ENCODE measurements around a stretch of chr15.

DNA sequence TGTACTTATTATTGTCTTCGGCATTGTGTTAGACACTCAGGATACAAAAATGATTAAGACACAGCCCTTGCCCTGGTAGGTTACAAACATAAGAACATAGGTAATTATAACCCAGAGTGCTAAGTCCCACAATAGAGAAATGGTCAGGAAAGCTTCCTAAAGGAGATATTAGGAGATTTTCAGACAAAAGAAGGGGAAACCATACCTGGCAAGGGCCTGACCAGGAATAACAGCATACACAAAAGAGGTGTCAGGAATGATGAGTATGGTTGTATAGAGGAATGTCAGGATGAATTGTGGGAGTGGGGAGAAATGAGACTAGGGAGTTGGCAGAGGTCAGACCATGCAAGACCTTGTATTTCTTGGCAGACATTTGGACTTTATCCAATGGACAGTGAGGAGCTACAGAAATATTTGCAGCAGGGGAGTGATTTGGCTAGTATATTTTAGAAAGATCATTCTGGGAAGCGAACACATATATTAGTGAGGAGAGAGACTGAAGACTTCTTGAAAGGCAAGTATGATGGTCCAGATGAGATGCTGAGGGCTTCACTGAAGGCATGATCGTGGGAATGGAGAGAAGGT lies 25.5 kb upstream of the ALPK3 start:
- RRBS: no CpG with 5 or more reads among the region's 3 CpGs

- RRBS: no CpG with 5 or more reads among the region's 5 CpGs
Observed at GRCh38 chr15:84800196-84800805, 16.9 kb upstream of the ALPK3 start.

DNA sequence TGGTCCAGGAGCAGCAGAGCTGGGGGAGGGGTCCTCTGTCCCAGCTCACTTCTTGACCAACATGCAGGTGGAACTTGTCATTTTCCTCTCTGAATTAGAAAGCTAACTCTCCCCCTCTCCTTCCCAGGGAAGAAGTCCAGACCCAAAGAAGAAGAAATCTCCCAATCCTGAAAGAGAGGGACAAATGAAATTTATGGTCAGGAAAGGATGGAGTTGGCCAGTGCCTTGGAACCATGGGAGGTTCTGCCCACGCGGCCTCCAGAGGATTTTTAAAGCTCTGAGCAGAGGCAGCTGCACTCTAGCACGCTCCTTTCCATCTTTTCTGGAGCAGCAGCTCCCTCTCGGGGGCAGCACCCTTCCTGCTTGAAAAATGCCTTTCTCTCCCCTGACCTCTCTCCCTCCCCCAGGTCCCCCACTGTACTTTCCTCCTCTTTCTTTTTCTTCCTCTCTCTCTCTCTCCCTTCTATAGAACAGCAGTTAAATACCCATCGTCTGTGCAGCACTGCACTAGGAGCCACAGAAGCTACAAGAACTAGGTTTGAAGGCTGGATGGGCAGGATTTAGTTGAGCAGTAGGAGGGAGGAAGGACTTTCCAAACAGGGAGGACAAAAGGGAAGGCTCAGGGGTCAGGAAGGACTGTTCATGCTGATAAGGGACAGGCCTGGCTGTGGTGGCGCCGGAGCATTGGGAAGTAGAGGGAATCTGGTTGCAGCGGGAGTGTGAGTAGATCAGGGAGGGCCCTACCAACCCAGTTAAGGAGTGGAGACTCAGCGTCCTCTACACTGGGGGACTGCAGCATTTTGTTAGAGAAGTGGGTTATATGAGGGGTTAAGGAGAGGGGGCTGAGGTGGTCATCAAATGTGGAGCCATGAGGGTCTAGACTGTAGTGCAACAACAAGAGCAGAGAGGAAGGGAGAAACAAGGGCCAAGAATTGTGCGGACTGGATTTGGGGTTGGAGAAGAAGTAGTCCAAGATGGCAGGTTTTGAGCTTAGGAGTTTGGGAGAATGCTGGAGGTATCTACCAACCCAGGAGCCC lies 4.5 kb downstream of the ALPK3 start:
- RRBS: no CpG with 5 or more reads among the region's 10 CpGs

DNA sequence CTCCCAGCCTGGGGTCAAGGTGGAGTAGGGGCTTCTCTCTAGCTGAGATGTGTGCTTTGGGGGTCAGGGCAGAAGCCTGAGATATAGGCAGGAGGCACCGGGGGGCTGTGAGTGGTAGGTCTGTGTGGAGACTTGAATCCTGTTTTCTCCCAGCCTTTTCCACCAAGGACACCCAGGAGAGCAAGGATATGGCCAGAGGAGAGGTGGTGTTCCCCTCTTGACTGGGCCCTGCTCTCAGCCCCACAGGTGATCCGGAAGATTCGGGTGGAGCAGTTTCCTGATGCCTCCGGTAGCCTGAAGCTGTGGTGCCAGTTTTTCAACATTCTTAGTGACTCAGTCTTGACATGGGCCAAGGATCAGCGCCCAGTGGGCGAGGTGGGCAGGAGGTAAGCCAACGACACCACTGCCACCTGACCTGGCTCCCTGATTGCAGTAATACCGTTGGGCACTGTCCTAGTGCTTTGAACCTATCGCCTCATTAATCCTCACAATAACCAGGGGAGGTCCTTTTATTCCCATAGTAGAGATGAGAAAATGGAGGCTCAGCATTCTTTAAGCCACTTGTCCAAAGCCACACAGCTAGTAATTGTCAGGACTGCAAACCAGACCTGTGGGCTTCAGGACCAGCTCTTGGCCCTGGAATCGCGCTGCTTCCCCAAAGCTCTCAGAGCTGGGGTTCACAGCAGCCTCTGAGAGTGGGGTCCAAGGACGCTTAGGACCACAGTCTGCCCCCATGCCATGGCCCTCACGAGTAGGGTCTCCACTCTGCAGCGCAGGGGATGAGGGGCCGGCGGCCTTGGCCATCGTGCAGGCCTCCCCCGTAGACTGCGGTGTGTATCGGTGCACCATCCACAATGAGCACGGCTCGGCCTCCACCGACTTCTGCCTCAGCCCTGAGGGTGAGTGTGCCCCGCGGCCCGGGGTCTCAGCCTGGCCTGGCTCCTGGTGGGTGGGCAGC lies 25.2 kb upstream of the SLC28A1 start:
- RRBS: no CpG with 5 or more reads among the region's 26 CpGs

- RRBS: no CpG with 5 or more reads among the region's 16 CpGs
Observed at GRCh38 chr15:84979674-84980128, 2.0 kb upstream of the PDE8A start.

DNA sequence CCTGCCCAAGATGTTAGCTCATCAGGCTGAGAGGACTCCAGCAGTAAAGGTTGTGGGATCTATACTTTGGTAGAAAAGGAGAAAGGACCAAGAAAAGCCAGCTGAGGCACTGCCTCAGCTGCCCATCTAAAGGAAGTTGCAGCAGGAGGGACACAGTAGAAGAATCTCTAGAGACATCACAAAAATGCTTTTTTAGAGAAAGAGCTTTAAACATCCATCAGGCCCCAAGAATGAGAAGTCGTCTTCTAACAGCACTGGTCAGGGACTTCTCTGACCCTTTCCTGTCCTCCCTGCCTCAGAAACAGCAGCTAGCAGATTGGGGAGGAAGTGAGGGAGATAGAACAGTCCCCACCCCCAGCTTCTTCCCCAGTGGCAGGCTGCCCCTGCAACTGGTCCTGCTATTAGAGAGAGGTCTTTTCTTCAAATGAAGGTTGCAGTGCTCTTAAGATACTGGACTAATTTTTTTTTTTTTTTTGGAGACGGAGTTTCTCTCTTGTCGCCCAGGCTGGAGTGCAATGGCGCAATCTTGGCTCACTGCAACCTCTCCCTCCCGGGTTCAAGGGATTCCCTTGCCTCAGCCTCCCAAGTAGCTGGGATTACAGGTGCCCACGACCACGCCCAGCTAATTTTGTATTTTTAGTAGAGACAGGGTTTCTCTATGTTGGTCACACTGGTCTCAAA lies 55.1 kb downstream of the PDE8A start:
- RRBS: no CpG with 5 or more reads among the region's 7 CpGs

GRCh38 chr15:85088973-85089752 lies 107.5 kb downstream of the PDE8A start:
- RRBS: no CpG with 5 or more reads among the region's 7 CpGs

DNA sequence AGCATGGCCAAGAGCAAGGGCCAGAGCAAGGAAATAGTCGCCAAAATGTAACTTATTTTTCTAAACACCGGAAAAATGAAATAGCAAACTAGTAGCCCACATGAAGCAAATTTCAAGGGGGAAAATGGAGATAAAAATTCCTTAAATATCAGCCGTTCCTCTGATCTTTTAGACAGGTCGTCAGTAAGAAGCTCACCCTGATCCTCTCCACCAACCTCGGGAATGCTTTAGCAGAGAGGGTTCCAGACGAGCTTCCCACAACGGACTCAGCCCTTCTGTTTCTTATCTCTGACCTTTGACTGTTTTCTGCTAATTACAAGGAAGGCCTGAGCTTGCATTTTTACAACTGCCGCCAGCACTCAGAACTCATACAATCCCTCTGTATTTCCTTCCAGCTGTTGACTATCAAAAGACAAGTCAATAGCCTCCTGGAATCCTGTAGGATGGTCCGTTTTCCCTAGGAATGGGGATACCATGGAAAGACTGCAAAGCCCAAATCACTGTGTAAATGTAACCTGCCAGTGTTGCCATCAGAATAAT lies 44.9 kb upstream of the AKAP13 start:
- RRBS: no CpG with 5 or more reads among the region's 9 CpGs

- RRBS: no CpG with 5 or more reads among the region's 4 CpGs
Observed at GRCh38 chr15:85415536-85416150, 35.2 kb downstream of the AKAP13 start.

- RRBS: no CpG with 5 or more reads among the region's 13 CpGs
Observed at GRCh38 chr15:85498586-85500052, 118.7 kb downstream of the AKAP13 start.

GRCh38 chr15:85543541-85544437 lies 163.4 kb downstream of the AKAP13 start:
- RRBS: no CpG with 5 or more reads among the region's 16 CpGs

- RRBS: no CpG with 5 or more reads among the region's 3 CpGs
Observed at GRCh38 chr15:85568591-85569352, 188.4 kb downstream of the AKAP13 start.

GRCh38 chr15:85587805-85588587 lies 206.7 kb downstream of the KLHL25 start:
- RRBS: no CpG with 5 or more reads among the region's 6 CpGs

DNA sequence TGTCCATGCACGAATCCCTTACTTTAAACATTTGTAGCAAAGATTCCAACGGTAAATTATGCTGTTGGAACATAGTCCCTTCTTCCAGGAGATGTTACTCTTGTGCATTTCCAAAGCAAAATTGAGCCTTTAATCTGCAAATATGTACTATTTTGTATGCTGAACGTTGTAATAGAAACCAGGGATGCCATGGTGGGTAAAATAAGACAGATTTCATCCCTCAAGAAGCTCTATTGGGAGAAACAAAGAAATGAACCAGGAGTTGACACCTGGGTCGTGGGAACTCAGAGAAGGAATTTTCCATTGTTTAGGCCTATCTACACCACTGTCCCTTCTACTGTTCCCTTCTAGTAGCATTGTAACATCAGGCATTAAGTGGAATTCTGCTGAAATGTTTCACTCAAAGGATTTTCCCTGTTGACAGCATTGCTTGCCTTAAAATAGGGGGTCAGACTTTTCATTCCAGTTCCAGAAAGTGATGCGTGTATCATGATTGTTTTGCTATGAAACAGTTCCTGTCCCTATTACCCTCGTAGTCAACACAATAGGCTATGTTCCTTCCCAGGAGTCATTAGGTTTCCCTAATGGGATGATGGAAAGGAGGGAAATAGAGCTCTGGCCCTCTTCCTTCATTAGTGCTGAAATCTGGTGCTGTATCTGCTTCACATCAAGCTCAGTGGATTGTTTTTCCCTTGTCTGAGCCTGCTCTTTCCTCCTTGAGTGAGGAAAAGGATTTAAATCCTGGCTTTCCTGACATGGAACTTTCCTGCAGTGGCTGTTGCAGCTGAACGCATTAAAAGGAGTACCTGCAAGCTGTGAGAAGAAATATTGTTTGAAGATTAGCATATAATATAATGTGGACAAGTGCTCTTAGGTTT lies 196.0 kb downstream of the KLHL25 start:
- RRBS: no CpG with 5 or more reads among the region's 7 CpGs

GRCh38 chr15:85645544-85646127 lies 149.1 kb downstream of the KLHL25 start:
- RRBS: no CpG with 5 or more reads among the region's 2 CpGs

- RRBS: no CpG with 5 or more reads among the region's 5 CpGs
Observed at GRCh38 chr15:85726853-85727666, 67.7 kb downstream of the KLHL25 start.

GRCh38 chr15:85743185-85743455 lies 51.6 kb downstream of the KLHL25 start:
- RRBS: no CpG with 5 or more reads among the region's 9 CpGs

DNA sequence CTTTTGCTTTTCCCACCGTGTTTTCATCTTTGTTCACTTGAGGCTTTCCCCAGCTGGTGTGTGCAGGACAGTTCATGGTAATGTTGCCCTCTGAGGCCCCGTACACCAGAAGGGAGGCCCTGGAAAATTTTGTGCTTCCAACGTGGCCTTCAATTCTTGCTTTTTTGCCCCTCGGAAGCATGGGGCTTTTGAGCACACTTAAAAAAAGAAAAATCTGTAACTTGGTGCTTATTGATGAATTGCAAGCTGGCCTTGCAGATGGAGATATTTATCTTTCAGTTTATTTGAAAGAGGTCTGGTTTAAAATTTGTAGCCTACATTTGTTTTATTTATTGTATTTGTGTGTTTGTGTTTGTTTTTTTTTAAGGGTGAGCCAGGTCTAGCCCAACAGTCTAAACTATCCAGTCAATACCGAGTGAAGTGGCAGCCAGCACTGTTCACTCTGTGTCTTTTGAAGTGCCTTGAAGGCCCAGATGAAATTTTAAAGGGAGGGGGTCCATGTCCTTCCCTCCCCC lies 48.7 kb downstream of the KLHL25 start:
- RRBS: no CpG with 5 or more reads among the region's 5 CpGs

GRCh38 chr15:85750829-85751270 lies 43.9 kb downstream of the KLHL25 start:
- RRBS: no CpG with 5 or more reads among the region's 12 CpGs